SJSA1 (cell line): ENCODE data around the gene COASY.

GRCh38 chr17:42288614-42288933, 276 bp downstream of the STAT5A start:
- RAMPAGE, long total RNA: no peak

DNA sequence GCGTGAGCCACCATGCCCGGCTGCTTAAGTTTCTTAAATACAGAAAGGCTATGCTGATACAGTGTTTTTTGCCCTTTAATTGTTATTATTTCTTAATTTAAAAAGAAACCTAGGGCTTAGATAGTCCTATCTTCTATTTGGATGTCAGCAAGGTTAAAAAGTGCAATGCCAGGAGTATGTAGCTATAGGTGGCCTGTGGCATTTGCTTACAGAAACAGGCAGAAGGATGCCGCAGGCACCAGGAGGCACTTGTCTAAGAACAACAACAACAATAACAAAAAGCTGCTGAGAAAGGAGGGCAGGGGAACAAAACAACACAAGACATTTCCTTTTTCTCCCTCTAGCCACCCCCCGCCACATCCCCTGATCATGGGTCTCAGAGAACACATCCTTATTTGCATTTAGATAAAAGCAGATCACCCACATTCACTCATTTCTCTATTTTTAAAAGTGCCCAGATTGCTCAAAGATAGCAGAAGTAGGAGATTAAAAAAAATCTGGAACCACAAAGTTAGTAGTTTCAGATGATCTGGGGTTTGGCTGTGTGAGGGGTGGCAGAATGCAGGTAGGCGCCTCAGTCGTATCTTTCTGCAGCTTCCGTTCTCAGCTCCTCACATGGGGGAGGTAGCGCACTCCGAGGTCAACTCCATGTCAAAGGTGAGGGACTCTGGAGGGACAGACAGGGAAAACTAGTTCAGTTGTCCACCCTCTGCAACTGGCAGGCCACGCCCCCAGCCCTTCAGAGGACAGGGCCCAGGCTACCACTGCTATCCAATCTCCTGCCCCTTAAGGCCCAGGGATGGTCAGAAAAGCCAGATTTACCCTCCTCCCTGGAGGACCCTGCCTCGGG, 27.1 kb downstream of the STAT5A start:
- RAMPAGE, long total RNA: no peak

DNA sequence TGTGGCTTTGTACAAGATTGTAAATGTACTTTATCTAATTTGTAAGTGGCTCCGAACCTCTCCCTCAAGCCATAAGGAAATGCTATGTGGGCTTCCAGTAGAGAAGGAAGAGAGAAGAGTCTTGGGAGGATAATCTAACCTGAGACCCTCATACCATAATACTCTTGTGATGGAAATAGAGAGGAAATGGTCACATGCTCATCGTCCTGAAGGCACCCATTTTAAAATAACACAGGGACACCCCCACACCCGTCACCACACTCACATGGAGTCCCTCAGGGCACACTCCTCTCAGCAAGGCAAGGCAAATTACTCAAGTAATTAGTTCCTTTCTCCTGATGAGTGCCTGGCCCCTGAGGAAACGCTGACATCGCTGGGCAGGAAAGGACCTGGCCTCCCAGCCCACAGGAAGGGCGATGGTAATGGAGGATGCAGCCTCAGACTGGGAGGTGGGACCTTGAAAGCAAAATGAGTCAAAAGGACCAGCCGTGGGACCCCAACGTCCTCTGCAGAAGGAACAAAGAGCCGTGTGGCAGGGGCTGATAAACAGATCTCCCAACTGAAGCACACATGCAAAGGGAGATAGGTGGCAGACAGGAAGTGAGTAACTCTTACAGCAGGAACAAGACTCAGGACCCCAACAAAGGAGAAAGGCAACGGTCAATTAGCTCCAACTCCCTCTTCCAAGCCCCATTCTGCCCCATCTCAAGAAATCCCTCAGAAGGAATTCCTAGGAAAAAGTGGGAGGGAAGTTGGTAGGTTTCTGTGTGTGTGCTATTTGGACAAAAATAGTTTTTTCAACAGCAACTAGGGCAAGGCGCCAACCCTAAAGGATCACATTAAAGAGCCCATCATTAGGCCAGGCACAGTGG, 31.5 kb downstream of the STAT5A start:
- RAMPAGE, long total RNA: no peak

DNA sequence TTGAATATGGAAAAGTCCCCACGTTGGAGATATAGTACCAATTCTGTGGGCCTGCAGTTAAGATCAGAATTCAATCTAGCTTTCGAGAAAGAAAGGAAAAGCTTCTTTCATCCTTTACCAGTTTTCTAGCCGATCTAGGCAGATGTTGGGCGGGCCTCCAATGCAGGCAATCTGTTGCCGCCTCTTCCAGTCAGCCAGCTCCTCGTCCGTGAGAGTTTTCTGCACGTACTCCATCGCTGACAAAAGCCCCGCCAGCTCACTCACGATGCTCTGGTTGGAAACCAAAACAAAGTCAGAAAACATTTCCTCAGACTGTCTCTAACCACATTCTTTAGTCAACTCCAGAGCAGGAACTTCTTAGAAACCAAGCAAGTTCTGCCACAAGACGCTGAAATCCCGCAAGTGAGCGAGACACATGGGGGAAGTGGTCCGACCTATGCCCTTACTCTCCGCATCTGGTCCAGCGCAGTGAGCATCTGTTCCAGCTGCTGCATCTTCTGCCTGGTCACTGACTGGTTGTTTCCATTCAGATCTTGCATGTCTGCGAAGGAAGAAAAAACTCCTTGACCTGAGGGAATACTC, 49.1 kb downstream of the STAT5A start:
- RAMPAGE, long total RNA: no peak

- RAMPAGE, long total RNA: no peak
These were observed 25.6 kb downstream of the STAT3 start for GRCh38 chr17:42362316-42363284.

GRCh38 chr17:42421029-42421681, 1.9 kb downstream of the CAVIN1 start:
- RAMPAGE, long total RNA: no peak

DNA sequence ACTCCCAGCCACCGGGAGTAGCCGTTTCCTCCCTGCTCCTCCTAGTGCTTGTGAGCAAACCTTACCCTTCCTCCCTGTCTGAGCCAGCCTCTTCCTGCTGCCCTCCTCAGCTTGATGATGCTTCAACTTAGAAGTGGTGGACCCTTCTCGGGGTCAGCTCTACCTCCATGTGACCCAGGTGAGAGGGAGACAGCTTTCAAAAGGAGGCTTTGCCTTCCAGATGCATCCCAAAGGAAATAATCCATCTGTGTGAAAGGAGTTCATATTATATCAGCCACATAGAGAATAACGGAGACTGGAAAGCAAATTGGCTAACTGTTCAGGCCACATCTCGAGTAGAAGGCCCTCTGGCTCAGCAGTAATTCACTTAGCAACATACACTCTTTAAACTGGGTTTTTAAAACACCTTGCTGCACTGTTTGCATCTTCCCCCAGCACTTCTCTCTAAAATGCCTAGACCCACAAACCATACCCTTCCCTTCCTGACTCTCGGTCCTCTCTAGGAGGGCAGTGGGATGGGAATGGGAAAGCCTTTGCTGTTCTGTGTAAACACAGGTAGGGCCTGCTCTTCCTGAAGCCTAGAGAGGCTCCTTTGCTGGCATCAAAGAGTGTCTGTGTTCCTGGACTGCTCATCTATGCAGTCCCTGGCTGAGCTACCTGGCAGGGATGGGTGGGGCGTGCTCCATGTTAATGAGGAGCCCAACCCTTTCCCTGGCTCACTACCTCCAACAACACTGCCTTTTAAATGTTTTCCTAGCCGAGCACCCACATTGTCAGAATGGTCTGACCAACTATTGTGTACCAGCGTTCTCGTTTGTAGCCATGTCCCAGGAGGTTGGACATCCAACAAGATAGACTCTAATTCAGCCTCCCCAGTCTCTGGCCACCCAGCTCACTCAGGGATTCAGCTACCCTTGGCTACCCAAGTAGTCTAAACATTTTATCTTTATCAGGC, 26.8 kb upstream of the NAGLU start:
- RAMPAGE, long total RNA: no peak

- RAMPAGE, long total RNA: no peak
These were observed 17.2 kb upstream of the NAGLU start for GRCh38 chr17:42518789-42519229.

DNA sequence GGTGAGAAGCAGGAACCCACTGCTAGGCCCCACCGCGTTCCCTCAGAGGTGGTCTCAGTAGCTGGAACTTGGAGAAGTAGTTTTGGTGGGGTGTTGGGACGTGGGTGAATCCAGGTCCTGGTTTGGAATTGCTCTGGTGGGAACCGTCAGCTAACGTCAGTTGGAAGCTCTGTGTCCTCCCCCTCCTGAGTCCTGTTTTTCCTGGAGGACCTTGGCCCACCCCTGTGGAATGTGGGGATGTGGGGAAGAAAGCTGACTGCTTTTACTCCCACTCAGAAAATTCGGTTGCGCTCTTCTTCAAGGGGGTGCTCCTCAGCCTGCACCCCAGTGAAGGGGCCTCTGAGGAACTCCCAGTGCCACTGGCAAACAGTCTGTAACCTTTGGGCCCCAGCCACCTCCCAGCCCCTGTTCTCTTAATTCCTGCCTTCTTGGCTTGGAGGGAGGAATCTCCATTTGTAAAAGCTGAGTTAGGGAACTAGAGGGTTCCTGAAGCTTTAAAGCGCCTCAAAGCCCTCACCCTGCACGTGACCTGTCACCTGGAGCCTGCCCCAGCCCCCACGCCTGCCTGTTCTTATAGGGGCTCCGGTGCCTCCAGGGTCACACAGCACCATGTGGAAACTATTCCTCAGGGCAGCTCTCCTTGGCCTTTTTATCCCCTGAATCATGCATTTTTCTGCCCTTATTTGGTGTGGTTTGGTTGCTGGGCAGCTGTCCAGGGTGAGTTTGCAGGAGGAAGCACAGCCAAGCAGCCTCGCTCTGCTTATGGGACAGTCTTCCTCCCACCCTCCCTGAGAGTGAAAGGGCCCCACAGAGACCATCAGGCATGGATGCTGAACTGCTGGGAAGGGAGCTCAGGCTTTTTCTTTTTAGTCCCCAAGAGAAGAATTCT, 16.2 kb upstream of the NAGLU start:
- RAMPAGE, long total RNA: no peak

- RAMPAGE, long total RNA: start-site peak on the plus strand at chr17:42562132-42562171, 43 and 18 reads in 2 replicates
These were observed at the start of gene COASY for GRCh38 chr17:42561792-42562241. Gene COASY (plus strand): TSS chr17:42562148.

GRCh38 chr17:42562242-42562986, 466 bp downstream of the COASY start:
- RAMPAGE, long total RNA: no peak

DNA sequence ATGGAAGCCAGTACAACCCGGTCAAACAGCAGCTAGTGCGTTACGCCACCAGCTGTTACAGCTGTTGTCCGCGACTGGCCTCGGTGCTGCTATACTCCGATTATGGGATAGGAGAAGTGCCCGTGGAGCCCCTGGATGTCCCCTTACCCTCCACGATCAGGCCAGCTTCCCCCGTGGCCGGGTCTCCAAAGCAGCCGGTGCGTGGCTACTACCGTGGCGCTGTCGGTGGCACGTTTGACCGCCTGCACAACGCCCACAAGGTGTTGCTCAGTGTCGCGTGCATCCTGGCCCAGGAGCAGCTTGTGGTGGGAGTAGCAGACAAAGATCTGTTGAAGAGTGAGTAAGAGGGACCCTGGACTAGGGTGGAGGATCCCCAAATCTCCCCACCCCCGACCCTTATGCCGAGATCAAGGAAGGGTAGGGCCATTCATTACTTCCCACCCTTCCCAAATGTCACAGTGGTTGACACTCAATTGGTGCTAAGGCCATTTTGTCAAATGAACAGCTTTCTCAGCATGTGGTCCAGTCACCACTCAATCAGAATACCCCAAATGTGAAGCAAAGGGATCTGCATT, 1.1 kb downstream of the COASY start:
- RAMPAGE, long total RNA: no peak

GRCh38 chr17:42632842-42633586, 23.5 kb downstream of the TUBG1 start:
- RAMPAGE, long total RNA: no peak

DNA sequence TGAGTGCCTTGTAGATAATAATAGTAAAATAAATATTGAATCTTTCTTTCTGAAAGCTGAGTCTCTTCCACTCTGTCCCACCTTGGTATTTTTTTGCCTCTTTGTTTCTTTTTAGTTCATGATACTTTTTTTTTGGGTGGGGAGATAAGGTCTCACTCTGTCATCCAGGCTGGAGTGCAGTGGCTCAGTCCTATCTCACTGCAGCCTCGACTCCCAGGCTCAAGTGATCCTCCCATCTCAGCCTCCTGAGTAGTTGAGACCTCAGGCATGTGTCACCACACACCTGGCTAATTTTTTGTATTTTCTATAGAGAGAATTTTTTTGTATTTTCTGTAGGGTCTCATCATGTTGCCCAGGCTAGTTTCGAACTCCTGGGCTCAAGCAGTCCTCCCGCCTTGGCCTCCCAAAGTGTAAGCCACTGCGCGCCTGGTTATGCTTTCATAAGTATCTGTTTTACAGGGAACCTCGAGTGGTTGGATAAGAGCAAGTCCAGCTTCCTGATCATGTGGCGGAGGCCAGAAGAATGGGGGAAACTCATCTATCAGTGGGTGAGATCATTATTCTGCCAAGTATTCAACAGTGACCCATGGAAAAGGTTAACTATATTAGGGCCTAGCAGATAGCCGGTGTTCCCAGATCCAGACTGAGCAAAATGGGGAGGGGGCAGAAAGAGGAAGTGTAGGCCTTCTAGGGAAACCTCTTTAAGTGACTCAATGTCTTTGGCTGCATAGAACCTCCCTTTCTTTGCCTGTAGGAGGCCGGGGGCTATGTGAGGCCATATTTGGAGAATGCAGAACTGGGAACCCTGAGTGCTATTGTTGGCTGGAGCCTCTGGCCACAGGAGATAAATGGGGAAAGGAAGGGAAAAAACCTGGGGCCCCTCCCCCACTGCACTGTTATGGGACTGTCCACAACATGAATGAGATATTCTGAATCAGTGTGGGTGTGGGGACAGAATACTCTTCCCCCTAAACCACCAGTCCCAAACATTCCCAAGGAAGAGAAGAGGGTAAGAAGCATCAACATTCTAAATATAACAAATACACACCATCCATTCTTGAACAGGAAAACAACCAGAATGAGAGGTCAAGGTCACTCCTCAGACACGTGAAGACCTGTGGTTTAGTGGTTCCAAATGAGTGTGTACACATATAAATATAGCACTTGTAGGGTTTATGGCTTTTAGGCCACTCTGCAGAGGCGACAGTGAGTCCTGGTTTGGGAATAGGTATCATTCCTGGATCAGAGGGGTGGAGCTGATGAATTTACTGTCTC, 2.1 kb downstream of the VPS25 start:
- RAMPAGE, long total RNA: no peak

- RAMPAGE, long total RNA: no peak
These were observed 639 bp downstream of the WNK4 start for GRCh38 chr17:42780779-42781719.

GRCh38 chr17:42782712-42783224, 2.4 kb downstream of the WNK4 start:
- RAMPAGE, long total RNA: no peak

GRCh38 chr17:42865505-42865833, 14.5 kb downstream of the AOC3 start:
- RAMPAGE, long total RNA: no peak

DNA sequence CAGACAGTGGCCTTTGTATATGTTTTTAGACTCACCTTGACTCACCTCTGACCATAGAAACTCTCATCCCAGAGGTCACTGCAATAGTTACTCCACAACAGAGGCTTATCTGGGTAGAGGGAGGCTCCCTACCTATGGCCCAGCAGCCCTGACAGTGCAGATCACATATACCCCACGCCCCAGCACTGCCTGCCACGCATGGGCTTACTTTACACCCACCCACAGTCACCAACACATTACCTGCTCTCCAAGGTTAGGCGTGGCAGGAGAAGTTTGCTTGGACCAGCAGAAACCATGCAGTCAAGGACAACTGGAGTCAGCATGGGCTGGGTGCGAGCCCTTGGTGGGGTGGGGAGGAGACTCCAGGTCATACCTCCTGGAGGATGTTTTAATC, 2.2 kb upstream of the G6PC1 start:
- RAMPAGE, long total RNA: no peak

DNA sequence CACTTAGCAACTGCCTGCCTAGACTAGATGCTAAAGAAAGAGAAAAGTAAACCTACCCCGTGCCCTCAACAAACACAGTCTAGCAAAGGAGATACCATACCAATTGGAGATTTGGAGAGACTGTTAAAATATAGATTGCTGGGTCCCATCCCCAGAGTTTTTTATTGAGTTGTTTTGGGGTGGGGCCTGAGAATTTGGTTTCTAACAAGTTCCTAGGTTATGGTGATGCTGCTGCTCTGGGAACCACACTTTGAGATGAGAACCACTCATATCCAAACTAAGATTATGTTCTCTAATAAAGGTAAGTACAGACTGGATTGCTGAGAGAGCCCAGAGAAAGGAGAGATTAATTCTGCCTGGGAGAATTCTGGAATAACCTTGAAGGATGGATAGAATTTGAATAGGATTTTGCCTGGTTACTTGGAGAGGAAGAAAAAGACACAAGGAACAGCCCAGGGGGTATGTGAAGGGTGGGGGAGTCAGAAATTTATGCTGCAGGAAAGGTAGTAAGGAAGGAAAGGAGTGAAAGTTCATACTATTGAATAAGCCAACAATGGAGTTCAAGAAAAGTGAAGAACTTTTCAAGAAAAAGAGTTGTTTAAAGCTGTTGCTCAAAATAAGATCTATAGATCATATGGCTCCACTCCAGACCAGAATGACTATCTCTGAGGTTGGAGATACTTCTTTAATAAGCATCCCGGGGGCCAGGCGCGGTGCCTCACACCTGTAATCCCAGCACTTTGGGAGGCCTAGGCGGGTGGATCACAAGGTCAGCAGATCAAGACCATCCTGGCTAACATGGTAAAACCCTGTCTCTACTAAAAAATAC, 3.0 kb upstream of the RPL27 start:
- RAMPAGE, long total RNA: no peak

DNA sequence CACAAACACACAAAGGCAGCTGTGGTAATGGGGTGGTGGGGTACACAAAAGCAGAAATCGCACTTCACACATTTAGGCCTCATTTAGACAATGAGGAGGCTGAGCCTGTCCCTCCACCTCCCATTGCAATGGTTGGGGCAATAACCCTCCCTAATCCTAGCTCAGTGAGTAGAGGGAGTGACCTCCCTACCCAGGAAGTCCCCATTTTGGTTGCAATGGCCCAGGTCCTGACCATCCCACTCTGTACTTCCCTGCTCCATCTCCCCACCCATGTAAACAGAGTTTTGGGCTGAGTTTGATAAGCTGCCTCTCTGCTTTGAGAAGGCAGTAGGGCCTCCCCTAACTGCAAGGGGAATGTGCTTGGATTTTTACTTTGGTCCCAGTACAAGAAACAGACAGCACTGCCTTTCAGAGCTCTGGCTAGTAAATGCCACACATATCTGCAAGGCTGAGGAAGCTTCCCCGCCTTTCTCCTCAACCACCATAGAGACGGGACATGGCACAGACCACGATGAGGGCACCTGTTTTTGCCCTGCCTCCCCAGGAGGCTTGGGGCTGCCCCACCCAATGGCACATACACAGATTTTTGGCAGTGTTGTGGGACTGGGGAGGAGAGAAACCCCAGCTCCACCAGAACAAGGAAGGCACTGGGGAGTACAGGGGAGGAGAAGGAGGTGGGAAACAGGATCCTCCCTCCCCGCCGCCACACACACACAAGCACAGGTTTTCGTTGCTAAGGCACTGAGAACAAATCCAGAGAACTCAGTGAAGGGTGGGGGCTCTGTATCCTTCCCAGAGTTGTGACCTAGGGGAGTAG, 7.3 kb downstream of the VAT1 start:
- RAMPAGE, long total RNA: no peak